OVCAR3 (cell line): ENCODE measurements around a stretch of chr2.

DNA sequence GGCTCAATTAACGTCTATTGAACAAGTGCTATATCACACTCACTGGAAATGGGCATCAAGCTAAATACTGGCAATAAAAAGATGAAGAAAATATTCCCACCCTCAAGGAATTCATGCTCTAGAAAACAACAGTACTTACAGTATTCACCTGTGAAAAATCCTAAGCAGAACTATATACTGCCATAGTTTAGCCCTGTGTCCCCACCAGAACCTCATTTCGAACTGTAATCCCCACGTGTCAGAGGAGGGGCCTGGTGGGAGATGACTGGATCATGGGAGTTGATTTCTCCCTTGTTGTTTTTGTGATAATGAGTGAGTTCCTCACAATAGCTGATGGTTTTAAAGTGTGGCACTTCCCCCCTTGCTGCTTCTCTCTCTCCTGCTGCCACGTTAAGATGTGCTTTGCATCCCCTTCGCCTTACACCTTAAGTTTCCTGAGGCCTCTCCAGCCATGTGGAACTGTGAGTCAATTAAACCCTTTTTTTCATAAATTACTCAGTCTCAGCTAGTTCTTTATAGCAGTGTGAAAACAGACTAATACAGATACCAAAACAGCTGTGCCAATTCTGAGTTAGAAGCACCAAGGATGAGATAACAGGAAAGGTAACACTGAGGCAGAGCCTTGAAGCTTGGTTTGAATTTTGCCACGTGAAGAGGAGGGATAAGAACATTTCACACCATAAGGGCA is 44.8 kb downstream of the ITSN2 start:
- RRBS, result no CpG with 5 or more reads among the region's 6 CpGs

- RRBS, result no CpG with 5 or more reads among the region's 6 CpGs
Measured at GRCh38 chr2:24351023-24351839, 9.1 kb downstream of the ITSN2 start.

- RRBS, result no CpG with 5 or more reads among the region's 7 CpGs
Measured at GRCh38 chr2:24461546-24462178, 29.4 kb upstream of the NCOA1 start.

DNA sequence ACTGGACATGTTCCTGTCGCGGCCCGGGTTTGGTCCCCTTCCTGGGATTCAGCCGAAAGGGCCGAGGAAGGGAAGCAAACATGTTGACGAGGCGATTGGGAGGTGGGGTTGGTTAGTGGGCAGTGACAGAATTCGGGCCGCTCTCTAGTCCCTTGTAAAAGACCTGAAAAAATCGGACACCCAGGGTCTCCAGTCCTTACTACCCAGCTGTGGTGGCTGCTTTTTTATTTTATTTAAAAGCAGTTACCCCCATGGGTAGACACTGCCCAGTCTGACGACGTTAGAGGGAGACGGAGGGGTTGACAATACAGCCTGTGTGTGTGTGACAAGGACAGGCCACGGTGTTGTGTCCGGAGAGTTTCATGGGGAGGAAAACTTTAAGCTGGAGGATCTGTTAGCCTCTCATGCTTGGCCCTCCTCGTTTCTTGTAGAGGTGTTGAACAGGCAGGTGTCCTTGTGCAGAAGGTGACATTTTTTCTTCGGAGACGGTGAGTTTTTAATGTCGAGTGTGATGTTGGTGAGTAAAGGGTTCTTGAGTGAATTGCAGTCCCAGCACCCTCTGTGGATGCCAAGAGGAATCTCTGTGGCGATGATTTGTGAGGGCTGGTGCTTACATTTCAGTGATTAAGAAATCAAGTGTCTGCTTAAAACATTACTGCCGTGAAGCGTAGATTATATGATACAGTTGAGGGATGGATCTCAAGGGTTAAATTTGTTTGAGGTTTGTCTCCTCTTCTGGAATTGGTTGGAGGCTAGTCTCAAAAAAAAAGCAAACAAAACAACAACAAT is 1.3 kb downstream of the NCOA1 start:
- RRBS, result 8% methylated on average over 3 of the region's 22 CpGs

- RRBS, result no CpG with 5 or more reads among the region's 3 CpGs
Measured at GRCh38 chr2:24625875-24626444, 134.9 kb downstream of the NCOA1 start.

DNA sequence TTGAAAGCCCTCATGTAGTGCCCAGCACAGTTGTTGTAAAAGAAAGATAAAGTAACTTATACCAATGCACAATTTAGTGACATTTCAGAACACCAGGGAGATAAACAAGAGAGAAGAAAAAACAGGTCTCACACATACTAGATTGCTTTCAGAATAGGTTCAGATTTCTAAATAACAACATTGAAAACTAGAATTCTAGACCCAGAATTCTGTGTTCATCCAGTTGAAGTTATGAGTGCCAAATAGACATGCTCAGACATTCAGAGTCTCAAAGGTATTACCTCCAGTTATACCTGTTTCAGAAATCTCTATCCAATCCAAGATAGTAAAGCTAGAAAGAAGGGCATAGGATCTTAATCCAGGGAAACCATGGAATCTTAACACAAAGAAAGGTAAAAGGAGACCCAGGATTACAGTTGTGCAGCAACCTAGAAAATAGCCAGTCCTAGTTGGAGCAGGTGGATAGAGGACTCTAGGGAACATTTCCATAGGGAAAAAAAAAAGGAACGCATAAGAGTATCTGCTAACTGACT is 124.8 kb downstream of the PTRHD1 start:
- RRBS, result no CpG with 5 or more reads among the region's 1 CpG

DNA sequence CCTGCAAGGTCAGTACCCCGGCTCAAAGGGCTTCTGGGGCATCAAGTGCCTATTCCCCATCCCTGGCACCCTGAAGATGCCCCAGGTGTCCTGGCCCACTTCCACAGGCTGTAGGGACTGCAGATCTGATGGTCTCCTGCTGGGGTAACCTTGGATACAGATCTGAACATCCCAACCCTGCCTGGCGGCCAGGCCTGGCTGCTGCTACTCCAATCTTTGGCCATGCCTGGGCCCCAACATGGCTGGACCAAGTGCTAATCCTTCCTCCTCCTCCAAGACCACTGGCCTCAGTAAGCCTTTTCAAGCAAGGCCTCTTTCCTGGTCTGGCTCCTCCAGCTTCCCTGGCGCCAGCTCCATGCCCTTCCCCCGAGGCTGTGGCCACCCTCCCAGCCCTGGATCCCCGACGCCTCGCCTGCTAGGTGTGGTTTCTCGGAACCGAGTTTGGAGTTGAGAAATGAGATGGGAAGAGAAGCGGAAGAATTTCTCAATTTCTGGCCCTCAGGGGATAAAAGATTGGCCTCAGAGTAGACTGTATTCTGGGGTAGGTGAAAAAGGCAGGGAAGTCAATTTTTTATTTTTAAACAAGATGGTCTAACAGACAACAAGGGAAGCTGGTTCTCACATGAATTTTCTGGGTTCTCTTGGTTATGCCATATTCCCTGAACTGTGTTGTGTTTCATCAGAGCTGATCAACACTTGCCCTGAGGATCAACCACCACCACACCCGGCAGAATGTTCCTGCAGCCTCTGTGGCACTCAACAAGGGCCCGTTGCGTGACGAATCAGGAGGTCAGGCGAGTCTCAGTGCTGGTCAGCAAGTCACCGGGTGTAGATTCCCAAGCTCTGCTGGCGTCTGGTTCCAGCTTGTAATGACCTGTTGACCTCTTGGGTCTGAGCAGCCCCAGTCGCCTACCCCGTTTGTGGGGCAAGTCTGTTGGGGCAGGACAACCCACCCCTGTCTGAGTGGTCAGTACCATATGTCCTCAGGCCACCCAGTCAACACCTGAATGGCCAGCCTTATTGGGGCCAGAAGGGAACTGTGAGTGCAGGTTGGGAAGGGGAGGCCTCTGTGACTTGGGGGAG is 46.3 kb downstream of the ADCY3 start:
- RRBS, result 98% methylated on average over 3 of the region's 19 CpGs

GRCh38 chr2:24886664-24887366 is 33.2 kb downstream of the ADCY3 start:
- RRBS, result 100% methylated on average over 3 of the region's 19 CpGs

DNA sequence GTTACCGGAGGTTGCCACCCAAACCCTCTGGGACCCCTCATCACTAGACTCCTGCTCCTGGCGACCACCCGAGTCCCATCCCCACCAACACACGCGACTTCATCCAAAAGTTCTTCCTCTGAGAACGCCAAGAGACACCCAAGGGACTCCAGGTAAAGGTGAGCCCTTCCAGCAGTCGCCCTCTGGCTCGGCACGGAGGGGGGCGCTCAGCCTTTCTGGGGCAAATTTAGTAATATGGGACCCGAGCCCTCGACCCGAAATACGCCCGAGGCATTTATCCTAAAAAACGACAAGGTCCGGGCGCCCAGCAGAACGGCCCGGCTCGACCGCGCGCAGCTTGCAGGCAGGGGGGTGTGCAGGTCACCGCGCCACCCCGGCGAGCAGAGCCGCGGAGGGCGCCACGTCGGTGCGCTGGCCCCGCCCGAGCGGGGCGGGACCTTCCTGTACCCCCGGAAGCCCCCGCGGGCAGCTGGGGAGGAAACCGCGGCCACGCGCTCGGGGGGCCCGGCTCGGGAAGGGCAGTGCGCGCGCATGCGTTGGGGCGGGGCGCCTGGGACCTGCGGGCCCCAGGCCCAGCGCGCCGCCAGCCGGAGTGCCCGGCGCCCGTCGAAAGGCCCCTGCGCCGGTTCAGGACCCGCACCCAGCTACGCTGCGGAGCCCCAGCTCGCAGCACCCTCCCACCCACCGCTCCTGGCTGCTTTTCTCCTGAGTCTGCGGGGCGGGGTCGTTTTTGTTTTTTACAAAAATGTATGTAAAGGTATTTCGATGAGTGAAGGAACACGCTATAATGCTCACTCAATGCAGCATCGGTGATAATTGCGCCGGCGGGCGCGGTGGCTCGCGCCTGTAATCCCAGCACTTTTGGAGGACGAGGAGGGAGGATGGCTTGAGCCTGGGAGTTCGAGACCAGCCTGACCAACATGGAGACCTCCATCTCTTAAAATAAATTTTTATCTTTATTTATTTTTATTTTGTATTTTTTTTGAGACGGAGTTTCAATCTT is 47.6 kb upstream of the POMC start:
- RRBS, result 84% methylated on average over 31 of the region's 86 CpGs

DNA sequence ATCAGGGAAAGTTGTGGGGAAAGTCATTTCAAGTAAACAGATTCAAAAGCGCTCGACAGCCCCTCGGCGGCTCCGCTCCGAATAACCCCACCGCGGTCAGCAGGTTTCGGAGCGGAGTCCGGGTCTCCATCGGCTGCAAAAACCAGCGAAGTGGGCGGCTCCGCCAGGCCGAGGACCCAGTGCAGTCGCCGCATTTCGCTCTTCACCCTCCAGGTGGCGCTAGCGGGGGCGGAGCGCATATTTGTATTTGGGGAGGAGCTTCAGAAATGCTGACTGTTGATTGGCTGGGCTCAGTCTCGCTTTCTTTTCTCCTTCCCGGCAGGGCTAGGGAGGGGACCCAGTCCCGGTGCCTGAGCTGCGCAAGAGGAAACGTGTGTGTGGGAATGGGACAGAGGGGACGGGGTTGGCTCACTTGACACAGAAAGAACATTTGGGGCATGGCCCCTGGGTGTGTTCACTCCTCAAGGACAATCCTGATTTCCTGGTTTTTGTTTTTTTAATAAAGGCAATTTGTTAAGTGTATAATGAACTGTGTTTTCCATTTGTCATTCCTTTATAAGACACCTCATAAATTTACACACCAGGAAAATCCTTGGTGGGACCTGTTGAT is 20.3 kb upstream of the DNMT3A start:
- RRBS, result no CpG with 5 or more reads among the region's 29 CpGs

- RRBS, result no CpG with 5 or more reads among the region's 5 CpGs
Measured at GRCh38 chr2:25420643-25421232, 79.0 kb upstream of the DNMT3A start.

DNA sequence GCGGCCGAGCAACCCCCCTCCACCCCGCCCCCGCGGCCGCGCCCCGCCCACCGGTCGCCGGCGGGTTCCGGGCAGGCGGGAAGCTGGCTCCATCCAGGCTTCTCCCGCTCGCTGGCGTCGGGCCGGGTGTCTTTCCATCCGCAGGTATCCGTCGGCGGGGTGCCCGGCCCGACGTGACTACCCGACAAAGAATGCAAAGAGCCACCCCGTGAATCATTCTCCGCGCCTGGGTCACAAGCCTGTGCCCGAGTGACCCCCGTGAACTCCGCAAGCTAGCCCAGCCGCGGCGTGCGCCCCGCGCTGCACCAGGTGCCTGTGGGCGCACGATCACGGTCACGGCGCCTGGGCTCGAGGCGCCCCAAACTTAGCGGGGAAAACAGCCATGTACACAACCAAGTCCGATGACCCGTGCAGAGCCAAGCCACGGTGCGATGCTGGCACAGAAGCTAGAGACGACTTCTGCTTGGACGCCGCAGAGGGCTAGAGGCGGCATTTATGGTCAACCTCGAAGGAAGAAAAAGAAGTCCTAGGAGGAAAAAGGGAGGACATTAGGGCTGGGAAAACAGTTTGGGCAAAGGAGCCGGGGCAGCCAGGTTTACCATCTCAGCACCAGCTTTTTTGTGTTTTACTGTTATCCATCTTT is 432 bp upstream of the DTNB start:
- RRBS, result 3% methylated on average over 11 of the region's 57 CpGs

GRCh38 chr2:25742948-25743946 is 69.9 kb upstream of the DTNB start:
- RRBS, result no CpG with 5 or more reads among the region's 8 CpGs

GRCh38 chr2:26017984-26018625 is 15.8 kb upstream of the RAB10 start:
- RRBS, result no CpG with 5 or more reads among the region's 4 CpGs

DNA sequence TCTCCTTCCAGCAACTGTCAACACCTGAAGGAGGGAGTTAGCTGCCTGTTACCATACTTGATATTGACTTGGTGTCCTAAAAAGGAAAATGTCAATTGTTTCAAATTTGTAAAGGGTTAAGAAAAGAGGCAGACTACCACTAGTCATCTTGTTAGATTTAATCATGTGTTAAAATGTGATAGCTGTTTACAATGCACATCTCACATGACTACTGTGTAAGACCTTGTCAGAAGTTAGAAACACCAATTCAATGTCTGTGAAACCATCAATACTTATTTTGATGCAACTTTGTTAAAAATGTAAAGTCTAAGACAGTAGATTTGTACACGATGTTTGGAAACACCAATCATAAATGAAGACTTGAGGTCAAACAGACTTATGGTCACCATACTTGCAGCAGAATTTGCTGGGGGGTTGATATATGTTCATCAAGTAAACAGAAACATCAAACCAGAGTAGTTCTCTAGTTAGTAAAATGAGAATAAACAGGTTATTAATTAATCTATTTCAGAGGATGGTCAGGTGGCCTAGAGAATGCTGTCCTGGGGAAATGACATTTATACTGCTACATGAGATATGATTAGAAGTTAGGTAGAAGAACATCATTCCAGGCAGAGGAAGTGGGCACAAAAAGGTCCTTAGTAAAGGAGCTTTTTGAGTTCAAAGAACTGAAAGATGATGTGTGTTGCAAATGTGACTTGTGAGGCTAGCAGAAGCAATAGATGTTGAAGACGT is 33.8 kb downstream of the RAB10 start:
- RRBS, result no CpG with 5 or more reads among the region's 2 CpGs

GRCh38 chr2:26143794-26144546 is 28.9 kb upstream of the GAREM2 start:
- RRBS, result no CpG with 5 or more reads among the region's 10 CpGs

DNA sequence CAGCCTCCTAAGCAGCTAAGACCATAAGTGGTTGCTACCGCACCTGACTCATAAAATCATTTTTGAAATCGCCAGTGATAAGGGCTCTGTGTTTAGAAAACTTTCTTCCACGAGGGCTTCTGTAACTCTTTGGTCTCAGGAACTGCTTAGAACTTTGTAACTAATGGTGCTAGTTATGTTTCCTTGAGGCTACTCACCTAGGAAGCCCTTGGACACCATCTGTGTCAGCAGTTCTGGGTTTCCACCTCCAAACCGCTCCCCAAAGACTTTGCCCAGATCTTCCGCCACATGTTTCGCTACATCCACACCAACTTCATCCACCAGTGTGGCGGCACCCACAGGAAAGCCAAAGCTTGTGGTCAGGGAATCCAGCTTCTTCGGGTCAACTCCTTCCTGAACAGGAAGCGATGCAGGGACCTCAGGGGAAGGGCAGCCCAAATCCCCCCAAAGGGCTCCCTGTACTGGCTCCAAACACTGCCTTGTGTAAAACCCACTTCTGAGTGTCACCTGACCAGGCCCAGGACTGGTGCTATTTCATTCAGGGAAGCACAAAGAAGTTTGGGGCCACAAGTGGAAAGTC is 20.6 kb downstream of the GAREM2 start:
- RRBS, result no CpG with 5 or more reads among the region's 9 CpGs

- RRBS, result no CpG with 5 or more reads among the region's 6 CpGs
Measured at GRCh38 chr2:26233934-26234591, 10.4 kb downstream of the HADHA start.

DNA sequence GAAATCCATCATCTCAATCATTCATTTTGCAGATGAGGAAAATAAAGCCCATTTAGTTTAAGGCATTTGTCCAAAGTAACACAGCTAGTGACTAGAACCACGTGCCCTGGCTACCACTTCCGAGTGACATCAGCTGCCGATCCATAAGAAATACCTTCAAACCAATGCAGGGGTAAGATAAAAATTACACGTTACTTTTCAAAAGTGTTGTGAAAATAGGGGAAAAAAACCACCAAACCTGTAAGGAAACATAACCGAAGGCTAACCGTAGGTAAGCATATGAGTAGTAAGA is 1.4 kb downstream of the HADHA start:
- RRBS, result no CpG with 5 or more reads among the region's 6 CpGs

GRCh38 chr2:26347739-26348651 is 1.4 kb upstream of the ADGRF3 start:
- RRBS, result no CpG with 5 or more reads among the region's 10 CpGs